ENCODE measurements around the gene SCCPDH.

- PRO-cap, 4 experiments, result no peak in any of the 4 experiments
- RAMPAGE, long total RNA, 4 experiments, result no peak in any of the 4 experiments
Measured at GRCh38 chr1:245107353-245107939, 47.3 kb upstream of the KIF26B start.

- PRO-cap, 4 experiments, result no peak in any of the 4 experiments
- RAMPAGE, long total RNA, 4 experiments, result no peak in any of the 4 experiments
Measured at GRCh38 chr1:245153137-245154146, 1.3 kb upstream of the KIF26B start.

DNA sequence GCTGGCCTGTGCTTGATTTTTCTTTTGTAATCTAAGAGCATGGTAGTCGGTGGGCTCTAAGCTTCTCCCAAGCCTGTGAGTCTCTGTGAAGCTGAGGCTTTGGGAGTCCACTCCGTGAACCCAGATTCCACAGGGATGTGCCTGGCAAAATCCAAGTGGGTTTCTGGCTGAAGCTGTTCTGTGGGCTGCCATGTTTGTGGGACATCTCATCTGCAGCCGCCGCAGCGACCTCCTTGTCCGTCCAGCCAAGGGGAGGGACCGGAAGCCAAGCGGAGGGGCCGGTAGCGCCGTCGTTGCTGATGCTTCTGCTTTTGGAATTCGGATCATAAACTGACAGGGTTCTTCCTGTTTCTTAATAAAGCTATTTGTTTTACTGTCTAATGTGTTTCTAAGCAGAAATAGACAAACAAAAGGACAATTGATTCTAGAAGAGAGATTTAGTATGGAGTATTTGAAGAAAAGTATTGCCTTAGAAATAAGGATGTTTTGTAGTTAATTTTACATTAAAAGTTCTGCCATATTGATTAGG lies 13.3 kb downstream of the KIF26B start:
- PRO-cap, 4 experiments, result no peak in any of the 4 experiments
- RAMPAGE, long total RNA, 4 experiments, result no peak in any of the 4 experiments

DNA sequence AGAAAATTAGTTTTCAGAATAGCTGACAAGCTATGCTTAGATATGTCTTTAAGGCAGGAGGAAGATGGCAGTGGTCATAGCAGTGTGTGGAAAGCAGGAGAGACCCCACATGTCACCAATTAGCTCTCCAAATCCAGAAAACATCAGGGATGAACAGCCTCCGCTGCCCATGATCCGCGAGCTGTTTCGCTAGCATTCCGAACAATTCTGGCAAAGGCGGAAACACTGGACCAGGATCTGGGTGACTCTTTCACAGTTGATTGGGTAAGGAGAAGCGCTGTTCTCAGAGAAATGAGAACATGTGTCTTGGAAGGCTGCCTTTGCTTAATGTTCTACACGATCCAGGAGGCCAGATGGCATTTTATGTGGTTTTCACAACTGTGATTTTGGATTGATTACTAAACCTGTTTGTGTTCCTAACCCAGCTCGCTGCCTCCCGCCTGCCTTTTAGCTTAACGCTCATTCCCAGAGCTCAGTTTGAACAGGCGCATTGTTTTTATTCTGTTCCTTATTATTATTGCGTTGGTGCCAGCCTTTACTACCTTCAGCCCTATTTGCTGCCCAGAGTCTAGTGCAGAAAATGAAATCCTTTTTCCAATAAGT lies 144.0 kb downstream of the KIF26B start:
- PRO-cap, 4 experiments, result no peak in any of the 4 experiments
- RAMPAGE, long total RNA, 4 experiments, result no peak in any of the 4 experiments

DNA sequence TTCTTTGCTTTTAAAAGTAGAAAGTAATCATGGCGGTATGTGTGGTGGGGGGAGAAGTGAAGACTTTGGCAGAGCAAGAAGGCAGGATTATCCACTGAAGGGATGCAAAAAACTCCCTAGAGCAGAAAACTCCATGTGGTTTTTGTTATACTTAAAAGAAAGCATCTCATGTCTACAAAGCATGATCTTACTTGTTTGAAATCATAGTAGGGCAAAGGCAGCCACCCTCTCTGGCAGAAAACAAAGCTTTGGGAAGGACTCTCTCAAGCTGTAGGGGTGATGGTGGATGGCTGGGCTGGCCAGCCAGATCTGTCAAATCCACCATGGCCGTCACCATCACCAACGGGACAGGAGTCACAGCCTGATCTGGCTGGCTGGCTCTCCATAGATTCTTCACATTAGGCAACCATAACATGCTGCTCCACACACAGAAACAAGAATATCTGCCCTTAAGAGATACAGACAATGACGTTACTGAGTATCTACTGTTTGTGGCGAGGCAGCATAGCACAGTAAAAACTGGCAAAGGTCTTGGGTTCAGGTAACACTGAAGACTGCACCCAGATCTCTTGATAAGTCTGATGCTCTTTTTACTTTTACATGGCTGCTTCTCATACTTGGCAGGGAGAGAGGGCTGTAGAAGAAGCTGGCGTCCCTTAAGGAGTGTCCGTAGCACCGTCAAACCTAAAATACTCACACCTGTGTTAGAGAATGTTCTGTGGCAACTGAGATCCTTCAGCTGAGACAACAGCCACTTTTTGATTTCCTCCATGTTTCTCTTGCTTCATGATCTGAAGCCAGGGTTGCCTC lies 589.1 kb downstream of the SMYD3 start:
- PRO-cap, 4 experiments, result no peak in any of the 4 experiments
- RAMPAGE, long total RNA, 4 experiments, result no peak in any of the 4 experiments

DNA sequence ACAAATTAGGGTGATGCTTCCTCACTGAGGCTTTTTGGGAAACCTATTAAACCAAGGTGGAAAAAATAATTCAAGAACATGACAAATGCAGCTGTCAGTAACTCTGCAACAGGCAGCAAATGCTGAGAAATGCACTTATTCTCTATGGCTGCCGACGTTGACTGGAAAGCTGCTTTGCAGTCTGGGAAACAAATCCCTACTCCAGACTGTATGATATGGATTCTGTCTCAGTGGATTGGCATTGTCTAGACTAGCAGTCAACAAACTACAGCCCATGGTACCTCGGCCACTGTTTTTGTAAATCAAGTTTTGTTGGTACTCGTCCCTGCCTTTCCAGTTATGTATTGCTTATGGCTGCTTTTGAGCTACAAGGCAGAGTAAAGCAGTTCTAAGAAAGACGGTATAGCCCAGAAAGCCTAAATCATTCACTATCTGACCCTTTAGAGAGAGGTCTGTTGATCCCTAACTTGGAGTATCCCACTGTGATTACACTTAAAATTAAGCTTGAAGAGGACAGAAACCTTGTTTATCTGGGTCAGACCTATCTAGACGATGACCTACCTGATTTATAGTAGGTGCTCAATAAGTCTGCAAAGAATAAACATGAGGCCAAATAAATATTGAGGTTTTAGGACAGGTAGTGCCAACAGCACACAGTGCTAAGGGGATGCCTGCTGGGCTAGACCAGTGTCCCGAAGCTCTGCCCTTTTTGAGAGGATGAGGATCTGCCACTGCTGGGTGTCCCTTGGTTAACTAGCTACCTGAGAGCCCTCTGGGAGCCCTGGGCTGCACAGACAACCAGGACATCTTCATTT lies 526.3 kb downstream of the SMYD3 start:
- PRO-cap, 4 experiments, result no peak in any of the 4 experiments
- RAMPAGE, long total RNA, 4 experiments, result no peak in any of the 4 experiments

GRCh38 chr1:245984315-245984958 lies 522.6 kb downstream of the SMYD3 start:
- PRO-cap, 4 experiments, result no peak in any of the 4 experiments
- RAMPAGE, long total RNA, 4 experiments, result no peak in any of the 4 experiments

DNA sequence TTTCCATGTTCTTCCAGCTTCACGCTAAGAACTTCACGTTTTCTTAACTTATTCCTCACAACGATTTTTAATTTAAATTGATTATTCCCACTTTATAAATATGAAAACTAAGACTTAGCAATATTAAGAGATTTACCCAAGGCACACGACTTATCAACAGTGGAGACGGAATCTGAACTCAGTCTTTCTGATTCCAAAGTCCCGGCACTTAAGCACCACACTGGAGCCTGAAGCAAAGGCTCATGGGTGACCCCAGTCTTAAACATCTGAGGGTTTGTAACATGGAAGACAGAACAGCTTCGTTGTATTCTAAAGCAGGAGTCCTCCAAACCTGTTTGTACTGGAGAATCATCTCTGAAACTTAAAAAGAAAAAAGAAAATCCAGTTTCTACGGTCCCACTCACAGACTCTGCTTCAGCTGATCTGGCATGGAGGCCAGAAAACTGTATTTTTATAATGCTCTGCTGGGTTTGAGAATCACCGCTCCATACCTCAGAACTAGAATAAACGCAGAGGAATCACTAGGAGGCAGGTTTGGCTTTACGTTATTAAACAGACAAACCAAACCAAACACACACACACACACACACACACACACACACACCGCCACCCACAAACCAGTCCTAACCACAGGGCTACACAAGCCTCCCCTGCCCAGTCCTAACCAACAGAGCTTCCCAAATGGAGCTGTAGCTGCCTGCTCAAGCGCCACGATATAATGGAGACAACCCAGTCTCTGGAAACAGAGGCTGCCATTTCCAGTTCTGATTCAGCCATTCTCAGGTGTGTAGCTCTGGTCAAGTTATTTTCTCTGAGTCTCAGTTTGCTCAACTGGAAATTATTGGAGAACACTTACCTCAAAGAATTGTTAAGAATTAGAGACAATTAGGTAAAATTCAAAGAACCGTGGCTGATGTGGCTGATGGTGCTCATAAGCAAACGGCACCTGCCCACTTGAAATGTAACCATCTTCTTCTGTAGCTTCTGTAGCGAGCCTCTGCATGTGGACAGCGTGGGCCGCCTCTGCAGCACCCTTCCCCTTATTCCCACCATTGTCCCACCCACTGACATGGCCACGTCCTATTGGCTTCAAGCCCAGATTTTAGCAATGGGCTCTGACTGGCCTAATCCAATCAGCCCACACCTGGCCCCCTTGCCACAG lies 519.2 kb downstream of the SMYD3 start:
- PRO-cap, 4 experiments, result no peak in any of the 4 experiments
- RAMPAGE, long total RNA, 4 experiments, result no peak in any of the 4 experiments

- PRO-cap, 4 experiments, result no peak in any of the 4 experiments
- RAMPAGE, long total RNA, 4 experiments, result no peak in any of the 4 experiments
Measured at GRCh38 chr1:245988700-245989017, 518.4 kb downstream of the SMYD3 start.

DNA sequence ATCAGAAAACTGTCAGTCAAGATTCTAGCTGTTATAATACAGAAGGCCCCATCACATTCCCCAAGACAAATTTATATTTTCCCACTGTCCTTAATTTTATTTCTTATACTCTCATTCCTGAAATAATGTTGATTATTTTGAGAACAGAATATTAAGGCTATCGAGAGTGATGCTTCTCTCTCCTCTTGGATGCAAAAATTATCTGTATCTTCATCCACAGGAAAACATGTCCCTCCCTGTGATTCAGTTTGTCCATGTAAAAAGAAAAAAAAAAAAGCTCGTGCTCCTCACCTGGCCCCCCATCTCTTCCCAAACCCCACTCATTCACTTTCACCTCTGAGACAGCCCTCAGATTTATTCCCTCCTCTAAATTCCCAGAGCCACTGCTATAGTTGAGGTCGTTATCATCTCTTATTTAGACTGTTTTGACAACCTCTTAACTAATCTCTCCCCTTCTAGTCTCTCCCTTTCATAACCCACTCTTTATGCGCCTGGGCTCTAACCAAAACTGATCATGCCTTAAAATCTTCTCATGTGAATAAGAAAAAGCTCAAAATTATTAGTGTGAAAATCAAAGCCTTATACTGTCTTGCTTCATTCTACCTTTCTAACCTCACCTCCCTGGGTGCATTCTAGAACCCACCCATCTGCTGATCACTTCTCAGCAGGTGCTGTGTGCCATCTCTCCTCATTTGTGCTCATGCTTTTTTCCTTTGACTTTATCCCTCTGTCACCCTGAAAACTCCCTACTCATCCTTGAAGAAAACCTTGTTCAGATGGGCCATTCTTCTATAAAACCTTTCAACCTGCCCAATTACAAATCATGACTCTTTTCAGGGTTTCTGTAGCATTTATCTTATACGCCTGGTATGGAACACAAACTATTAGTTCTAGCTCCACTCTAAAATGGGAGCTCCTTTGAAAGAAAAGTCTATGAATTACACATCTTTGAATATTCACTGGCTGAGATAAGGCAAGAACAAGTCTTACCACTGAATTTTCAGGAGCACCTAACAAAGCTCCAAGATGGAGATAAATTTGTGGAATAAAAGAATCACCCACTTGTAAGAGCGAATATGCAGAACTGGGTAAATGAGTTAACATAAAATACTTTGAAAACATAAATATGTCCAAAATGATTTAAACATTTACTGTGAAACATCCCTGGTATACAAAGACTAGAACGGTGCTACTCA lies 403.5 kb downstream of the SMYD3 start:
- PRO-cap, 4 experiments, result no peak in any of the 4 experiments
- RAMPAGE, long total RNA, 4 experiments, result no peak in any of the 4 experiments

DNA sequence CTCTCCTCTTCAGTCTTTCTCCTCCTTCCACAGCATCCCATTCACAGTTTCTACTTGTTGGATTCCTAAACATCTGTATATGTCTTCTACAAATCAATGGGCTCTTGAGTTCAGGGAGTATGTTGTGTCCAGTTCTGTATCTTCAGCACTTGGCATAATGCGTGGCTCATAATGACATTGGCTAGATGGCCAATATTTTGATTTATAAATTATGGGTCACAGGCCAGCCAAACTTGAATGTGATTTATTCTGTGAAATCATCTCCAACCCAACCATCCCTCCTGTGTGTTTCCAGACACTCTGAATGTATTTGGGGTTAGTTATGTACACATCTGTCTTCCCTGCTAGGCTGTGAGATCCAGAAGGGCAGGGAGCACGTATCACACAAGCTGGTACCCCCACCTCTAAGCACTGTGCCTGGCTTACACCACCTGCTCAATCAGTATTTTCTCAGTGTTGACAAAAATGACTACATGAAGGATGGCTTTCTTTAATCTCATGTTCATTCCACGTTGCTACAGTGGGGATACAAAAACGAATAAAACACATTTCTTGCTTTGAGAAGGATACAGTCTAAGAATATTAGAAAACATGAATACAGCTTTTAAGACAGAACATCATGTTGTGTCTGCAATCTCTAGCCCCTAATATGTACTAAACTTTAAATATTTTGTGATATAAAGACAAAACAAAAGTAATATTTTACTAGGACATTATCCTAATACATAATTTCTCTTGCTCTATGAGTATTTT lies 386.4 kb downstream of the SMYD3 start:
- PRO-cap, 4 experiments, result no peak in any of the 4 experiments
- RAMPAGE, long total RNA, 4 experiments, result no peak in any of the 4 experiments

DNA sequence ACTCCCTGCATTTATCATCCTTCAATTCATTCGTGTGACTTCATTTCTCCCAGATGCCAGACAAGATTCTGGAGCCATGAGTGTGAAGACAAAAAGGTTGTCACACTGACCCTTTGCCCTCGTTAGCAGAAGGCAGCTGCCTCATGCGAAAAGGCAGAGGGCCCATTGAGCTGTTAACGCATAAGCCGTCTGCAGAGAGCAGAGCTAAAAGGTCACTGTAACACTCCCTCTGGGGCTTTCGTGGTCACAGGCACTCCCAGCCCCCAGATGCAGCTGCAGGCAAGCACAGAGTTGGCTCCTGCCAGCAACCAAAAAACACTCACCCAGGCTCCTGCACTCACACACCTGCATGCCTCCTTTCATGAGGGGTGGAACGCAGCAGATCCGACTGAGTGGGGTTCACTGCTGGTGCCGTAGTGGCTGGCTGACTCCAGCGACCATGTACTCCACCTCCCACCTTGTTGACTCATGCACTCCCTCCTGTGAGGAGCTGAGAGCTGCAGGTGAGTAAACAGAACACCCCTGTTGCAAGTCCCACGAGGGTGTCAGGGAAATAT lies 287.5 kb downstream of the SMYD3 start:
- PRO-cap, 4 experiments, result no peak in any of the 4 experiments
- RAMPAGE, long total RNA, 4 experiments, result no peak in any of the 4 experiments

GRCh38 chr1:246249828-246250504 lies 257.1 kb downstream of the SMYD3 start:
- PRO-cap, 4 experiments, result no peak in any of the 4 experiments
- RAMPAGE, long total RNA, 4 experiments, result no peak in any of the 4 experiments

- PRO-cap, 4 experiments, result no peak in any of the 4 experiments
- RAMPAGE, long total RNA, 4 experiments, result no peak in any of the 4 experiments
Measured at GRCh38 chr1:246269732-246270238, 237.3 kb downstream of the SMYD3 start.

DNA sequence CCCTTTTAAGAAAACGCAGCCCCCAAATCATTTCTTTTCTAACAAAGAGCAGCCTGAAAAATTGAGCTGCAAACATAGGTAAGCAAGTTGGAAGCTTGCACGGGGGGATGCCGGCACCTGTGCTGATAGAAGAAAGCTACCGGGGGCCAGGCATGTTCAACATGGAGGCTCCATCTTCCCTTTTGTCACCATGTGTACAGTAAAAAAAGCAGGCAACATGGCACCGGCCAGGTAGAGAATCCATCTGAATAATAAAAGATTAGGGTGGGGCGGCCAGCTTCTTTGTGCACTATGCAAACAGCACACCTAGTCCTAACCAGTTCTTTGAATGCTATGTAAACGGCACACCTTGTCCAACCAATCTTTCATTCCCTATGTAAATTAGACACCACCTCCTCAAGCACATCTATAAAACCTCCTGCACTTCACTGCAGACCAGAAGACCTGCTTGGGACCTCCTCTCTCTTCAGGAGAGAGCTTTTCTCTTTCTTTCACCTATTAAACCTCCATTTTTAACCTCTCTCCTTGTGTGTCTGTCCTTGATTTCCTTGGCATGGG lies 28.2 kb downstream of the TFB2M start:
- PRO-cap, 4 experiments, result no peak in any of the 4 experiments
- RAMPAGE, long total RNA, 4 experiments, result no peak in any of the 4 experiments

DNA sequence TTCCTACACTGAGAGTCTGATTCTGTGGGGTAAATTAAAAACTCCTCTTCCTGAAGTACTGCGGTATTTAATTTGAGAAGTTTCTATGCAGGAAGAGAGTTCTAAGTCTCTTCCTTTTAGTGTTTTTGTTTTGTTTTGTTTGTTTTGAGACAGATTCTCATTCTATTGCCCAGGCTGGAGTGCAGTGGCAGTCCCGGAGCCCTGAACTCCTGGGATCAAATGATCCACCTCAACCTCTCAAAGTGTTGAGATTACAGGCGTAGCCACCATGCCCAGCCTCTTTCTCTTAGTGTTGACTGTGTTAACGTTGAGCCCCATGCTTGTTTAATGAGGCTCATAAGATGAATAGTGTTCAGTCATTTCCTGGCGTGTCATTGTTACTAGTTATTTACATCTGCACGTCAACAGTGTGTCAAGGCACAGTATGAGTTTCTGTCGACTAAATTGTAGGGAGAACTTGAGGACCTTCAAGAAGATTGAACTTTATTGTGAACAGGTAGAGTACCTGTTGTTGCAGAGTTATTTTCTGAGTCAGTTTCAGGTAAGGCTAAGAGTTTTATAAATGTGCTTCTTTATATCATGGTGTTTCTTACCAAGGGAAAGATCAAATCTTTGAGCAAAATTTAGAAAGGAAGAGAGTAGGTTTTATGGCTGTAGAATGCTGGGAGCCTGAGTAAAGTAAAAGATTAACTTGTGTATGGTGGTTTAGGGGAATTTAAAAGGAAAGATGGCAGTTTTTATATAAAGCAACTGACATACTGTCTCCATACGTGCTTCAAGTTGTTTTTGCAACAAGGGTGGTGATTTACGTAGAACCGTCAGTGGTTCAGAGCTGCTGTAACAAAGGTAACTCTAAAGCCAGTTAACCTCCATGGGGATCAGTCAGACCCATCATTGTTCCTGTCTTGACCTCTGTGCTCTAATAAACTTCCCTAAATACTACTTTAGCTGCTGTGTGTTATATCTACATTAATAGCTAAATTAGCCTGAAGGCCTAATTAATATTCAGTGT lies 3.5 kb downstream of the CNST start:
- PRO-cap, 4 experiments, result peak in 3 of 4 experiments; most common plus-strand start position 415 of the sequence (in 2); most common minus-strand start position 326 of the sequence (in 2)
- RAMPAGE, long total RNA, 4 experiments, result start-site peak on the plus strand in 1 of 4 experiments, centred at position 420 of the sequence, 23 reads per replicate

DNA sequence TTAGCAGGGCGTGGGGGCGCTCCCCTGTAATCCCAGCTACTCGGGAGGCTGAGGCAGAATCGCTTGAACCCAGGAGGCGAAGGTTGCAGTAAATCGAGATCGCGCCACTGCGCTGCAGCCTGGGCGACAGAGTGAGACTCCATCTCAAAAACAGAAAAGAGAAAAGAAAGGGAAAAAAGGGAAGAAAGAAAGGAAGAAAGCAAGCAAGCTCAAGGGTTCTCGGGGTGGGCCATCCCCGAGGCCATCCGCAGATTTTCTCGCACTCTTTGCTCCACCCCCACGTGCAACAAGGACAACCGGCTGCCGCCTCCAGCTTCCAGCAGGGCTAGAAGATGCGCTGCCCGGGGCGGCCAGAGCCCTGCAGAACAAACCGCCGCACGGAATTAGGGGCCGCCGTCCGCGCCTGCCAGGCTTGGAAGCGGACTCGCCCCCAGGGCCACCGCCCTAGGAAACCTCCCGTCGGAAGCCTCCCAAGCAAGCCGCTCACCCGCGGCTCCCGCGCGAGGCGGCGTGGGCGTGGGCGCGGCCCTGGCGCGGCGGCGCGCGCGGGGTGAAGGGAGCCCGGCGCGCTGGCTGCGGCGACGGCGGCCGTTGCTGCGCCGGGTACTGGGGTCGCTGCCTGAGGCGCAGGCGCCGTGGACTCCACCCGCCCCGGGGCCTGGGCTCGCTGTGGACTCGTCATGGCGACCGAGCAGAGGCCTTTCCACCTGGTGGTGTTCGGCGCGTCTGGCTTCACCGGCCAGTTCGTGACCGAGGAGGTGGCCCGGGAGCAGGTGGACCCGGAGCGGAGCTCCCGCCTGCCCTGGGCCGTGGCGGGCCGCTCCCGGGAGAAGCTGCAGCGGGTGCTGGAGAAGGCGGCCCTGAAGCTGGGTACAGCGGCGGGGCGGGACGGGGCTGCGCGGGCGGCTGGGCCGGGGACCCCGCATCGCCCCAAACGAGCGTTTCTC lies at the start of gene SCCPDH:
SCCPDH (plus strand) TSS at position 667 of the 947 bp plus-strand sequence.
- PRO-cap, 4 experiments, result peak in 4 of 4 experiments; most common plus-strand start position 353 of the sequence (in 3); most common minus-strand start position 608 of the sequence (in 3)
- RAMPAGE, long total RNA, 4 experiments, result start-site peak on the plus strand in 4 of 4 experiments, centred at positions 621 to 655 of the sequence, 440 to 557 reads per replicate

GRCh38 chr1:246837461-246838672 lies 93.9 kb downstream of the AHCTF1 start:
- PRO-cap, 4 experiments, result no peak in any of the 4 experiments
- RAMPAGE, long total RNA, 4 experiments, result no peak in any of the 4 experiments

DNA sequence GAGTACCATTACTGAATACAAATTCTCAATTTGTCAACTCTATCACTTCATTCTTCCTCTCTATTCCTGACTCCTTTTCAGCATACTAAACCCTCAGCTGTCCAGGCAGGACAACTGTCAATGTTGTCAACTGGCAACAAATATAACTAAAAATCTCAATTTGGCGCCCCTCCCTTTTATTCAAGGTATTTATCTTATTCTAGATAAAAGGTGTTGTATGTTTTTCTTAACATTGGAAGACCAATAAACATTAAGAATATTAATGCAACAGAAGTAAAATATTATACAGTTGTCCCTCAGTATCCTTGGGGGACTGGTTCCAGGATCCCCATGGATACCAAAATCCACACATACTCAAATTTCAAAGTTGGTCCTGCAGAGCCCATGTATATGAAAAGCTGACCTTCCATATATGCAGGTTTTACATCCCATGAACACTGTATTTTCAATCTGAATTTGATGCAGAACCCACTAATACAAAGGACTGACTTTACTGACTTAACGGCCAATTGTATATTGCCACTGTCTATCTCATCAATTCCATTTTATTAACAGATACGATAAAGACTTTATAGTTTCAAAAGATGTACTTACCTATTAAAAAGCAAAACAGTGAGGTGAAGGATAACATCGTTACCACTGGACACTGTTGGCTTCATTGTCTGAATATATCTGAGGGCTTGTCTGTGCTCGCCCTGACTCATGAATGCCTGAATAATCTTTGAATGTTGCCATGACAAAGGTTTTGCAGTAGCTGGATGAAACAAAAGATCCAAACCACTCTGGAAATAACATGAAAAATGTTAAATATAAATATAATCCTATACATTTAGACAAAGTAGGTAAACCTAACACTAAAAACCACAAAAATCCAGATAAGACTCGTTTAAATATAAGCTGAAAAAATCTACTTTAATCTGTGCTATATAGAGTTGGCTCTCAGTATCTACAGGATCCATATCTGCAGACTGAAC lies 46.6 kb downstream of the AHCTF1 start:
- PRO-cap, 4 experiments, result no peak in any of the 4 experiments
- RAMPAGE, long total RNA, 4 experiments, result no peak in any of the 4 experiments

- PRO-cap, 4 experiments, result peak in 3 of 4 experiments; most common plus-strand start chr1:246960293 (in 1); most common minus-strand start chr1:246960006 (in 2)
- RAMPAGE, long total RNA, 4 experiments, result no peak in any of the 4 experiments
Measured at GRCh38 chr1:246959767-246960527, 28.2 kb upstream of the AHCTF1 start.